Bile duct (tissue), 1 donor: ENCODE measurements around the gene IDI1.

DNA sequence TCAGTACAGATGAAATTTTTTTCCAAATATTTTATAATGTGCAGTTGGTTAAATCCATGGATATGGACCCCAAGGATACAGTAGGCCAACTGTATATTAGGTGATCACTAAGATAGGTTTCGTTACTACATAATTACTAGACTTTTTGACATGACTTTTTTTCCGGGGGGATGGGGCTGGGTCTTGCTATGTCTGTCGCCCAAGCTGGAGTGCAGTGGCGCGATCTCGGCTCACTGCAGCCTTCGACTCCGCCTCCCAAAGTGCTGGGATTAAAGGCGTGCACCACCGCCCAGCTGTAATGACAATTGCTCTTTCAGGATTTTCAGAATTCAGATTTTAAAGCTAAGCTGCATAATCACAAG lies 1.1 kb downstream of the IDI1 start:
- PRO-cap = no peak

DNA sequence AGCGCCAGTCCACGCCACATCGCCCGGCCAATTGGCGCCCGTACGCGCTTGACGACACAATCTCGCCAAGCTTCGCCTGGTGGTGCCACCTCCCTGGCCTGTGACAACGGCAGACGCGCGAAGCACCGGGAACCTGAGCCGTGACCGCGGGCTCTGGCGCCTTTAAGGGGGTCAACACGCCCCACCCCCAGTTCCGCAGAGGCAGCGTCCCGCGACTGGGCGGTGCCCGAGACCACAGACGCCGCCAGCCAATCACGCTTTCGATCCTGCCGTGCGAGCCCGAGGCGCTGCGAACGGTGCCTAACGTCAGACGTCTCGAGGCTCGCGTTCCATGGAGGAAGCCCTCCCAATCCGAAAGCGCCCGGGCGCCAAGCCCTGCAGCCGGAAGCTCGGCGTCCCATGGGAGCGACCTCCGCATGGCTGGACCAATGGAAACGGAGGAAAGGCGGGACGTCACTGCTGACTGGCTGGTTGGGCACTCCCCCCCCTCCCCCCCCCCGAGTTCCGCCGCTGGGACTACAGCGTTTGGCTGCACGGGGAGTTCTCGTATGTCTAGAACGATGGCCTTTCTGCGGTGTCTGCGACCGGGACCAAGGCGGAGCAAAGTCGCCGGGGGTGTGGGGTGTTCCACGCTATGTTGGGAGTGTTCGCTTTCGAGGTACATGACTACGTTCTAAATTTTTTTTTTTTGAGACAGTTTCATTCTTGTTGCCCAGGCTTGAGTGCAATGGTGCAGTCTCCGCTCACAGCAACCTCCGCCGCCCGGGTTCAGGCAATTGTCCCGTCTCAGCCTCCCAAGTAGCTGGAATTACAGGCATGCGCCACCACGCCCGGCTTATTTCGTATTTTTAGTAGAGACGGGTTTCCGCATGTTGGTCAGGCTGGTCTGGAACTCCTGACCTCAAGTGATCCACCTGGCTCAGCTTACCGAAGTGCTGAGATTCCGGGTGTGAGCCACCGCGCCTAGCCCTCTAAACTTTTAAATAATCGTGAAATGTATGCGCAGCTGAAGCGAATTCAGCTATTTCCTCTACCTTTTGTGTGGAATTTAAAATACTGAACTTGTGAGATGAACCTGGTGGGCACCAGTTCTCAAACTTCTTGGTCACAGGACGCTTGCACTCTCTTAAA lies at the start of gene IDI1:
Gene IDI1 (minus strand): TSS at position 136 of the 1,131 bp plus-strand sequence.
- PRO-cap = bidirectional peak, plus-strand start at position 112 of the sequence, minus-strand start outside the sequence; bidirectional peak, plus-strand start at position 549 of the sequence, minus-strand start at position 374 of the sequence

DNA sequence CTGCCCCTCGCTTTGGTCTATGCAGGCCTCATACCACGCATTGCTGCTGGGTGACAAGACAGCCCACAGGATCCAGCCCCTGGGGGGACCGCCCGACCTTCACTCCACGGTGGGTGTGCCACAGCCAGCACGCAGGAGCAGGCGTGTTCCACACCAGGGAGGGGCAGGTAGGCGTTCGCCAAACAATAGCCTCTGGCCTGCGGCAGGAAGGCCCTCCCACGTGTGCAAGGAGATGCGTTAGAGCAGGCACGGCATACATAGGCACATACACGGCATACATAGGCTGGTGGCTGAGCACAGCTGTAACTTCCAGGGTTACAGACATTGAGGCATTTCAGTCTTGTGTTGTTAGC lies 233.5 kb downstream of the WDR37 start:
- PRO-cap = no peak

- PRO-cap = no peak
These were observed 288.9 kb downstream of the ADARB2 start for GRCh38 chr10:1448280-1448942.

DNA sequence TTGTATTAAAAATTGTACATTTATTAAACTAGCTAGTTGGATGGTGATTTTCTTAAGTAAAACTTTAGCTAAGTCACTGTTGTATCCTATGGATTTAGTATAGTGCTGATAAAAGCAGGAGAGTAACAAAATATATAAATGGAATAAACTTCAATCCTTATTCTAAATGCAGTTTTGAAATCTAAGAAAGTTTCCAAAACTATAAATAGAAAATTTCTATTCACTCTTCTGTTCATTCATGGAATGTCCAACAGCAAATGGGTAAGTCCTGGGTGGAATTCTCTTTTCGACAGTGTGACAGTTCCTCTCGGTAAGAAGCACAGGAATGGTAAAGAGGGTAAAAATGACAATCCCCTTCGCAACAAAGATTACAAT lies 441.6 kb upstream of the PFKP start:
- PRO-cap = no peak

- PRO-cap = no peak
These were observed 370 bp downstream of the PFKP start for GRCh38 chr10:3067750-3068086.

GRCh38 chr10:3071210-3072245 lies 4.2 kb downstream of the PFKP start:
- PRO-cap = bidirectional peak, plus-strand start at chr10:3071697, minus-strand start at chr10:3071568

- PRO-cap = no peak
These were observed 29.2 kb downstream of the PITRM1 start for GRCh38 chr10:3143390-3143832.

- PRO-cap = unidirectional peak, plus-strand start at chr10:3172274
These were observed 497 bp downstream of the PITRM1 start for GRCh38 chr10:3171954-3172616.

DNA sequence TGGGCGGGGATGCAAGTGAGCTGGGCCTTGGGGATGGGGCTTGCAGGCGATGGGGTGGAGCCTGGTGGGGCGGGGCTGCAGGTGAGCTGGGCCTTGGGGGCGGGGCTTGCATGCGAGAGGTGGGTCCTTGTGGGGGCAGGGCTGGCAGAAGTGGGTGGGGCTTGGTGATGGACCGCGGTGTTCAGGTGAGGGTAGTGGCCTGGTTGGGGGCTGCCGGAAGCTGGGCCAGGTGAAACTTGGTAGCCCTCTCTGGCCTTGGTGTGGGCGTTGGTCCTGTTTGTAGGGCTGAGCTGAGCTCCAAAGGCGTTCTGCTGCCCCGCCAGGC lies 745 bp upstream of the PITRM1 start:
- PRO-cap = unidirectional peak, plus-strand start at position 147 of the sequence

DNA sequence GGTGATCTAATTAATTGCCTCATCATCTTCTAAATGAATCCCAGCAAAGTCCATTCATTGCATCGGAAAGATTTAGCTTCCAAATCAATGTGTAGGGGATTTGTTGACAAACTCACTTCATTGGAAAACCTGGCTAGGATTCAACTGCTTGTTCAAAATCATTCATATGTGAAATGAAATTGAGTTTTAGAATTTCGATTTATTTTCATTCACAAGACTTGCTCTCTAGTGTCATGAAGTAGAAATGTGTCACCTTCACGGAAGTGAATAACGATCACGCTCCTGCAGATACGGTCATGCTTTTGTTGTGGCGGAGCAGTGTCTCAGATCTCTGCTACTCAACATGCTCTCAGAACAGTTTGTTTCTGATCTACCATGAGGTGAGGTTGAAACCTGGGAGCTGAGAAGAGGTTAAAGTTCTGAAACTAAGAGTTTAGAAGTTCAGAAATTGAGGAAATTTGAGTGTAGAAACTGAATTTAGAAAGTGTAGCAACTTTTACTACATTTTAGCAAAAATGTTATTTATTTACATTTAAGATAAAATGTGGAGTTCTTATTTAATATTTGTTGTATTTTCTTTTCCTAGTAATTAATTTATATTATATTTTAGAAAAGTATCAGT lies 13.8 kb upstream of the PITRM1 start:
- PRO-cap = no peak

GRCh38 chr10:3424372-3424968 lies 251.9 kb upstream of the PITRM1 start:
- PRO-cap = unidirectional peak, minus-strand start at chr10:3424563

GRCh38 chr10:3538771-3539516 lies 246.1 kb downstream of the KLF6 start:
- PRO-cap = bidirectional peak, plus-strand start at chr10:3539355, minus-strand start at chr10:3539105

- PRO-cap = no peak
These were observed 64.3 kb downstream of the KLF6 start for GRCh38 chr10:3720407-3721380.

DNA sequence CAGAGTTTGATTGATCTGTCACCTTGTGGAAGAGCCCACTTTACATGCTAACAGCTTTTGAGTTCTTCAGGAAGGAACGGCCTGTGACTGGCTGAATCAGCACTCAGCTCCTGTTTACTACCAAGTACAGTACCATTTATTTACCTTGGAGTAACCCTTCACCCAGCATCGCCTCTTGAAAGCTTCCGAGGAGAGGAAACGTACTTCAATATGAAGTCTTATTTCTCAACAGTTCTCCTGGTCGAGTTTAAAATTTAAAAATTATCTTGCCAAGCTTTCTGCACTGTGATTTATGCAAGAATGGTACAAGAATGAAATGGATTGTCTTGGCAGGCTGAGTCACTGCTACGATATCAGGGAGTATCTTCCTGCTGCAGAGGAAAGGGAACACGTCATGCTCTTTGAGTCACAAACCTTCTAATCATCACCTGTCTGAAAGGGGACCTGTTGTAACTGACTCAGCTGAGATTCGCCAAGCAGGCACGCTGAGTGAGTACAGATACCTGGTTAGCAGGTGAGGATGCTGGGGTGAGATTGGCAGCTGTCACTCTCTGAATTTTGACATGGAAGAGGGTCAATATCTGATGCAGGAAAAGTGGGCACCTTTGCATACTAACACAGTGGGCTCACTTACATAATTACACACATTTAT lies 30.1 kb downstream of the KLF6 start:
- PRO-cap = no peak

- PRO-cap = bidirectional peak, plus-strand start at chr10:3803606, minus-strand start at chr10:3803581
These were observed 18.2 kb upstream of the KLF6 start for GRCh38 chr10:3803193-3803686.

DNA sequence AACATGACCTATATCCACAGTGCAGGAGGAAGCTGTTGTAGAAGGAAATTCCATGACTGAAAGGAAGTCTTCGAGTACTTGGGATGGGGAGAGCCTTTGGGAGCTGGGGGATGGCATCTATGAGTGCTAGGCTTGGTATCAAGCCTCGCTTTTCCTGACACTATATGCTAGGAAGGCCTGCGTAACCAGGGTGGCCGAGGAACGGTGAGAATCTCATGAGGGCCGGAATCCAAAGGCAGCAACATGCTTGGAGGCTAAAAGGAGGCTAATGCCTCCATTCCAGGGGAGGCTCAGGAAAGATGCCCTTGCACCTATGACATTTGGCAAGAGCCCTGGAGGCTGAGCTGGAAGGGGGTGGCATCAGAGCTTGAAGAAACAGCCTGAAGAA lies 144.7 kb upstream of the KLF6 start:
- PRO-cap = no peak

DNA sequence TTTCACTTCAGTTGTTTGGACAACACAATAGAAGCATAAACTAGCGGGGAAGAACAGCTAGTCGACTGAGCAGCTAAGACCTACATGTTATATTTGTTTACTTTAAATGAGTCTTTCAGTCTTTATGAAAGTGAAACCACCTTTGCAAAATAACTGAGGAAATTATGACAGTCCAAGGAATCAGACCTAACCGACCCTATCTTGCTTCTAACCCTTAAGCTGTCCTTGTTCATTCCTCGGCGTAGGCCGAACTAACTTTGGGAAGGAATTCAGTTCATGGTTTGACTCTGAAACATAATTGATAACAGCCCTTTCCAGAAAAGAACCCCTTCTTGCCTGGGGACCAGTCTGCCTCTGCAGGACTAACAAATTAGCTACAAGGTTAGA lies 185.0 kb upstream of the KLF6 start:
- PRO-cap = no peak

GRCh38 chr10:4217147-4217717 lies 432.2 kb upstream of the KLF6 start:
- PRO-cap = no peak

DNA sequence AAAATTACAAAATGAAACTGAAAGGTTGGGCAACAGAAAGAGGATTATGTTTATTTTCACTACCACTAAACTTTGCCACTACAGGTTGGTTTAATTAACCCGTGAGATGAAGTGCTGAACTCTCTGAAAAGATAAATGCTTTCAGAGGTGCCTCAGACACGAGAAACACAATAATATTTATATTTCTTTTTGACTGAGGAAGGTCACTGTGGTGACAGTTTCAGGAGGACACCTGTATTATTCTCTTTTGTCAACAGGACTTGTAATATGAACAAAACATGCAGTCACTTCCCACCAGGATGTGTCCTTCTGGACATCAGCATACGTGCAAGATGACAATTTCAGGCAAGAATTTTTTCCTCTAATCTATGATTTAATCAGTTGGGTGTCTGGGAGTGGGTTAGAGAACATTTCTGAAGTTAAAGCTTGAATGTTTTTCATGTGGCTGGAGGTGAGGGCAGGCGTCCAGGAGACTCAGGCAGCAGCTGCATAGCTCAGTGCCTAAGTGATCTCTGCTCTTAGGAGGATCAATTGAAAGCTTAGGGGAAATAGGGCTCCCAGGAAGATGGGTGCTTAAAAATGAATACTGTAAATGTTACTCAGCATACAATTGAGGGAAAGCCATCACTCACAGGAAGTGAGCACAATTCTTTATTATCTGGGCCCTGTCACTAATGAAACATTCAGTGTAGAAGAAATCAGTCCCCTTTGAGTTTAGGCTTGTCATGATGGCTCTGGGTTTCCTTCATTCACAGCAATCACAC lies 457.5 kb upstream of the KLF6 start:
- PRO-cap = no peak